ENCODE measurements around a stretch of chr2.

DNA sequence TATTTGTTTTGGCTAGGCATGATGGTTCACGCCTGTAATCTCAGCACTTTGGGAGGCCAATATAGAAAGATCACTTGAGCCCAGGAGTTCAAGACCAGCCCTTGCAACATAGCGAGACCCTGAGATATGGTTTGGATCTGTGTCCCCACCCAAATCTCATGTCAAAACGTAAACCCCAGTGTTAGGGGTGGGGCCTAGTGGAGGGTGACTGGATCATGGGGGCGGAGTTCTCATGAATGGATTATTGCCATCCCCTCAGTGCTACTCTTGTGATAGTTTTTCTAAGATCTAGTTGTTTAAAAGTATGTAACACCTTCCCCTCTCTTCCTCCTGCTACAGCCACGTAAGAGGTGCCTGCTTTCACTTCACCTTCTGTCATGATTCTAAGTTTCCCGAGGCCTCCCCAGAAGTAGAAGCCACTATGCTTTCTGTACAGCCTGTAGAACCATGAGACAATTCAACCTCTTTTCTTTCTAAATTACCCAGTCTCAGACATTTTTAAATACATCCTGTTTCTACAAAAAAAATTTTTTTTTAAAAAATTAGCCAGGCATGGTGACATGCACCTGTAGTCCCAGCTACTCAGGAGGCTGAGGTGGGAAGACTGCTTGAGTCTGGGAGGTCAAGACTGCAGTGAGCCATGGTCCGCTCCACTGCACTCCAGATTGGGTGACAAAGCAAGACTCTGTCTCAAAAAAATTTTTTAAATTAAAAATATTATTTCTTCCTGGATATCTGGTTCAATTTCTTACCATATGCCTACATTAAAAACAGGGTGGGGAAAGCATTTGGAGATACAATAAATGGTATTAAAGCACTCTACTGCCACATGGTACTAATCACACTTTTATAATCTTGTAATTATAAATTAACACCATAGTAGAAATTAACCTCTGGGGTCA lies 16.8 kb downstream of the PUM2 start:
- RAMPAGE, long total RNA, result no peak
- RRBS, result no CpG with 5 or more reads among the region's 7 CpGs

- RAMPAGE, long total RNA, result no peak
- RRBS, result no CpG with 5 or more reads among the region's 4 CpGs
Measured at GRCh38 chr2:20432750-20433252, 14.1 kb upstream of the RHOB start.

DNA sequence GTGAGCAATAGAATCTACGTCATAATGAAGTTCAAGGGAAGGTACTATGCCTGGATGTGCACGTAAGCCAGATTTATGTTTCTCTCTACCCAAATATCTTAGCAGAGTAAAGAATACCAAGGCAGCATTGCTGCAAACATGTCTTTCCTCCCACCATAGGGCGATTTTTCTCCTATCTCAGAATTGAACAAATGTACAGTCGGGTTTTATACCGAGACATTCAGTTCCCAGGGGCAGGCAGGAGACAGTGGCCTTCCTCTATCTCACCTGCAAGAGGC lies 54.5 kb downstream of the RHOB start:
- RAMPAGE, long total RNA, result no peak
- RRBS, result no CpG with 5 or more reads among the region's 5 CpGs

DNA sequence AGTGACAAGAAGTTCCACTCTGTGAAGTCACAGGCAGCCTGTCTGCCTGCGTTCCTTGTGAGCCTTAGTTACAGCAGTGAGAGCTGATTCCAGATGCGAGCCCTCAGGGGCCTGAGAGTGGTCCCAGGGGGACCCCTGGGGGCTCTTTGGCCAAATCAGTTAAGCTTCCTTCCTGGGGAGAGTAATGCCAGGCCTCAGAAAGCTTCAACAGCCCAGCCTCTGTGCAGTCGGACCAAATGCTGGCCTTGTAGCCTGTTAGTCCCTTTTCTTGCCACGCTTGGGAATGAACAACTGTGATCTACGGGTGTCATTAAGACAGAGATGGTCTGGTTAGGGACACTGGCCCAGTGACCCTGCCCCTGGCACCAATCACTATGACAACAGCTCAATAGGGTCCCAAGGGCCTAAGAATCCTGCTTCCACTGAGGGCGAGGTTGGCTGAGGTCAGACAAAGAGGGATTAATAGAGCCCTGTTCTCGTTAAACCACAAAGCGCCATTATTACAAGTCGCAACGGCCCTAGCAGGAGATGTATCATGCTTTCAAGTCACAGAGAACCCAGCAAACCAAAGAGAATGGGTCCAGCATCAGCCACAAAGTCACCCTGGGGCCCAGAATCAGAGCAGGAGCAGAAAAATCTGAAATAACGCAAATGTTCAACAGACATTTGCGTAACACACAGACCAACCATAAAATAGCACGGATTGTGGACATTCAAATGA lies 50.9 kb downstream of the HS1BP3 start:
- RAMPAGE, long total RNA, result no peak
- RRBS, result no CpG with 5 or more reads among the region's 13 CpGs

- RAMPAGE, long total RNA, result no peak
- RRBS, result no CpG with 5 or more reads among the region's 9 CpGs
Measured at GRCh38 chr2:20615532-20616236, 35.2 kb downstream of the HS1BP3 start.

GRCh38 chr2:20617899-20618427 lies 32.9 kb downstream of the HS1BP3 start:
- RAMPAGE, long total RNA, result no peak
- RRBS, result no CpG with 5 or more reads among the region's 13 CpGs

DNA sequence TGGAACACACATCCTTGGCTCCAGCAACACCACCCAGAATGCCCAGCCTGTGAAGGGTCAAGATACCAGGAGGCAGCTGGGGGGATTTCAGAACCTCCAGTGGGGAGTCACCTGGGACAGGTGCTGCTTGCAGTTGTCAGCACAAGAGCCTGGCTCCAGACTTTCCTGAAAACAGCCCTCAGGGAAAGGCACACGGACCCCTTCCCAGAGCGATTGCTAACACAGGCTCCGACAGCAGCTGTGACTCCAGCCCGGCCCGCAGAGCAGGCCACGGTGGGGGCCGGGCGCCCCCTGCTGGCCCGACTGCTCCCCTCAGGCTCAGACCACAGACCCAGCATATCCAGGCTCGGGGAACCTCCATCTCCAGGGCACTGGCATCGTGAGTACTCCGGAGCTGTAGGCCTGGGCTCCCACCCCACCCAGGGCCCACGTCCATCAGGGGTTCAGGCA lies 8.6 kb downstream of the HS1BP3 start:
- RAMPAGE, long total RNA, result no peak
- RRBS, result 3% methylated on average over 5 of the region's 13 CpGs

DNA sequence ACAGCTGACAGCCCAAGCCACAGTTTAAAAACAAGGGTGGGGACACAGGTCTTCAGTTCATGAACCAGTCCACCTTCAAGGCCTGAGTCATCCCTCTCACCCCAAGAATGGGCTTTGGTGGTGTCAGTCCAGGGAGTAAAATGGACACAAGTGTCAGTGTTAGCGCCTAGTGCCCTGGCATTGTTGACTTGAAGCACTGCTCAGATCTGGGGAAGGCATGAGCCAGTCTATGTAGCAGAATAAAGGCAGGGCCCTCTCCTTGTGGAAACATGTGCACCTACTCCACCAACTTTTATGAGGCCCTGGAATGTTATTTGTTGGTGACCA lies 47.5 kb downstream of the APOB start:
- RAMPAGE, long total RNA, result no peak
- RRBS, result no CpG with 5 or more reads among the region's 1 CpG

GRCh38 chr2:21023079-21023790 lies 20.6 kb downstream of the APOB start:
- RAMPAGE, long total RNA, result no peak
- RRBS, result no CpG with 5 or more reads among the region's 6 CpGs

- RAMPAGE, long total RNA, result no peak
- RRBS, result no CpG with 5 or more reads among the region's 15 CpGs
Measured at GRCh38 chr2:21040309-21041303, 3.3 kb downstream of the APOB start.

DNA sequence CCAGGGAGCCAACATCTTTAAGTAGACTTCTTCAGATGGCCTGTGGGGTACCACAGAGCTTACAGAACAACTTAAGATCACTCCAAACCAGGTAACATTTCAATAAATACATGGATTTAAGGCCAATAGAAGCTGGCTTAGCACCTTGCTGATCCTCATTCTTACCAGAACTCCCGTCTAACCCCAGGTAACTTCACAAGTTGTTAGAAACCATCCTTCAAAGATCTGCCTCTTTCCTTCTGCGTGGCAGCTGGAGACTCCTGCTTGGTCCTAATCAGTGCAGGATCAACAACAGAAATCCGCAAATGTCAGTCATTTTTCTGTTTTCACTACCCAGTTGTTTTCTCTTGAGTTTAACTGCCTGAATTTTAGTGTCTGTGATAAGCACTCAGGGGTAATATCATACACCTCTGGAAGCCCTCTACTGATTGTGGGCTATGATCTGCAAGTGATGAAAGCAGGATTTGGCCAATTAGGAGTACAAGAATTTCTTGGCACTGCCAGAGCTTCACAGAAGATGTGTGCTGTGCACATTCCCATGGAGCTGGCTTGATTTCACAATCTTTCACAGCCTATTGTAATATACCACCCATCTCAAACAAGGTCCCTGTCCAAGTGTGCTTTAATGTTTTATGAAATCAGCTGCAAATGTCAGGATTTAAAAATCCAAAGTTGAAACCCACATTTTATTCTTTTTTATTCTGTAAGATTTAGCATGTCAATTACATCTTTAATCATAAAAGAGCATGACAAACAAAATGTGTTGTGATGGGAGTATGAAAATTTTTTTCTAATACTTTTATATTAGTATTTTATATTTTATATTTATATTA lies 27.4 kb upstream of the TDRD15 start:
- RAMPAGE, long total RNA, result no peak
- RRBS, result no CpG with 5 or more reads among the region's 3 CpGs

DNA sequence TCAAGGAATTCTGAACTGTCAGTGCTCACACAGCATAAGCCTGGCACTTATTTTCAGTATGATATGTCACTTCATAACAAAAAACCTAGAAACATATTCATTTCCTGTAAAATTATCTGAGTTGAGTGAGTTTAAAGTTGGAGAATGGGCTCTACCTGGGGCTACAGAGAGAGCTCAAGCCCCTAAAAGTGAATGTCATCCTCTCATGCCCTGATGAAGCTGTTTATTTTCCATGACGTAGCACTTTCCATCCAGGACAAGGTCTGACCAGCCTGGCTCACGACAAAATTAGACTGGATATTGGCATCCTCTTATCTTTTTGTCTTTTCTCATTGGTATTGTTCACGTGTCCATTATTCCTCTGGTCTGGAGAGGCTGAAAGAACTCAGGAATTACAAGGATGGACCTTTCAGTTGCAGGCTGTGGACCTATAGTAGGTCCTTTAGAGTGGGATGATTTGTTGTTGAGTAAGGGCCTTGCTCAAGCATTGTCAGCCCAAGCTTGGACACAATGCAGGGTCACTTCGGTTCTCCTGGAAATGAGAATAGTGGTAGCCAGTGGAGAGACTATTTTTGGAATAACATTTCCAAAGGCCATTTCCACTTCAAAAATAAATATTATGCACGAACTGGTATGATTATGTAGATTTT lies 24.4 kb upstream of the TDRD15 start:
- RAMPAGE, long total RNA, result no peak
- RRBS, result no CpG with 5 or more reads among the region's 5 CpGs

DNA sequence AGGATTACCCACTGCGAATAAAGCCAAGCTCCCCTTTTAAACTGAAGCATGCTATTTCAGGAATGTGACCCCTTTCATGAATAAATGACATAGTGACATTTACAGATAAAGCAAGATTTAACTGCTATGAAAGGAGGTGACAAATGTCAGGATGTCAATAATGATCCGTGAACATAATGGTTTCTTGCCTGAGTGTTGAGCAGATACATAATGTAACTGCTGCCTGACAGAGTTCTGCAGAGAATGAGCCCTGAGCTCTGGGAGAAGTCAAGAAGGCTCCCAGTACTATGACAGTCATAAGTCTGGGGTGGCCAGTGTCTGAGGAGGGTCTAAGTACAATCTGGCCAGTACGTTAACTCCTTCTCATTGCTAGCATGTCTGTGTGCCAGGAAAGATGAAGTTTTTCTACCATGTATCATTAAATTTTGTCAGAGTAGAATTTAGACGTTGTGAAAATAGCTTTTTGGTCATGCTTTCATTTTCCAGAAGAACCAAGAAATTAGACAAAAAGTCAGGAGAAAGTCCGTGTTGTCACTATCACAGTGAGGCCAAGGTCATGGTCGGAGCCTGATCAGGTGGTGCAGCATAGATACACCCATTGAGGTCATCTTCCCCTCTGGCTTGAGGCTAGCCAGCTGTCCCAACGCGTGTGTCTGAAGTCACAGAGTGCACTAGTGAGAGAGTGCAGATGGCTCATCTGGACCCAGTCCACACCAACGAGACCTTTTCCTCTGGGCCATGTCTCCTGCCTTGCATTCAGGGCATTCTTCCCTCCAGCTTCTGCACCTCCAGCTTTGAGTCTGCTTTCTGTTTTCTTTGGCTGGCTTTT lies 146.7 kb downstream of the TDRD15 start:
- RAMPAGE, long total RNA, result no peak
- RRBS, result no CpG with 5 or more reads among the region's 9 CpGs

- RAMPAGE, long total RNA, result no peak
- RRBS, result no CpG with 5 or more reads among the region's 4 CpGs
Measured at GRCh38 chr2:21423040-21423291, 299.2 kb downstream of the TDRD15 start.

DNA sequence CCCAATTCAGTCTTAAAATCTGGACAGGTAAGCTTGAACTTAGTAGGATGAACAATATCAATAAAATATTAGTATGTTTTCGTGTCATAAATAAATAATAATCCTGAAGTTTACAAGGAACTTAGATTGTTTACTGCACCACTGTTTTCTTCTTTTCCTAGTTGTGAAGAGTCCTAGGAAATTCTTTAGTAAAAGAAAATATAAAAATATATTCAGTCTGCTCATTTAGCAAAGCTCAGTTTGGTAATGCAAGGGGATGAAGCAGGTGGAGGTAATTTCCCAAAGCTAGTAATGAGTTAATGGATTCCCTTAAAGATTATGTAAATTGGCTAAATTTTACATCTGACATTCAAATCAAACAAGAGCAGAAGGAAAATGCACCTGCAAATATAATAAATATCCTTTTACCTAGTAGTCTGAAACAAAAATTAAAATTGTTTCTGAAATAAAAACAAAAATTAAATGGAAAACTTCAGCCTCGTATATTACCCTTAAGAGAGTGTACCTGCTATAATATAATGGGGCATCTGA lies 562.6 kb upstream of the KLHL29 start:
- RAMPAGE, long total RNA, result no peak
- RRBS, result no CpG with 5 or more reads among the region's 2 CpGs

DNA sequence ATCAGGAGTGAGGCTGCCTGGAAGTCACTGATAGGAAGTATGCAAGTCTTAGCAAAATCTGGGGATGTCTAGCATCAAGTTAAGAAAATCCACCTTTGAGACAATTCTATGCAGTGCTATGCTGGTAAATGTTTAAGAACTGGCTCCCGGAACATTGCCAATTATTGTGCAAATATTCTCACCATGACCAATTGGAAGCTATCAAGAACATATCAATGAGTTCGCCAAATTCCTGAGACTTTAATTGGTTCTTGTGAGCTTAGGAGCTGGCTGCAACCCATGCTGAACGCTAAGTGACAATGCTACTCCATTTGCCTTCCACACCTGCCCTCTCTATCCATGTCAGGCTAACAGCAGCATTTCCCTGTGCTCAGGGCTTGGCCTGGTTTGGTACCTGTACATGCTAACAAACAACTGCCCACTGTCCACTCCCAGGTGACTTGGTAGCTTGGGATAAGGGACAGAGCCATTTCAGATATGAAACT lies 172.9 kb upstream of the KLHL29 start:
- RAMPAGE, long total RNA, result no peak
- RRBS, result no CpG with 5 or more reads among the region's 3 CpGs

- RAMPAGE, long total RNA, result no peak
- RRBS, result 94% methylated on average over 2 of the region's 9 CpGs
Measured at GRCh38 chr2:23380294-23381066, 4.5 kb upstream of the KLHL29 start.

- RAMPAGE, long total RNA, result no peak
- RRBS, result no CpG with 5 or more reads among the region's 6 CpGs
Measured at GRCh38 chr2:23480990-23481575, 96.1 kb downstream of the KLHL29 start.

DNA sequence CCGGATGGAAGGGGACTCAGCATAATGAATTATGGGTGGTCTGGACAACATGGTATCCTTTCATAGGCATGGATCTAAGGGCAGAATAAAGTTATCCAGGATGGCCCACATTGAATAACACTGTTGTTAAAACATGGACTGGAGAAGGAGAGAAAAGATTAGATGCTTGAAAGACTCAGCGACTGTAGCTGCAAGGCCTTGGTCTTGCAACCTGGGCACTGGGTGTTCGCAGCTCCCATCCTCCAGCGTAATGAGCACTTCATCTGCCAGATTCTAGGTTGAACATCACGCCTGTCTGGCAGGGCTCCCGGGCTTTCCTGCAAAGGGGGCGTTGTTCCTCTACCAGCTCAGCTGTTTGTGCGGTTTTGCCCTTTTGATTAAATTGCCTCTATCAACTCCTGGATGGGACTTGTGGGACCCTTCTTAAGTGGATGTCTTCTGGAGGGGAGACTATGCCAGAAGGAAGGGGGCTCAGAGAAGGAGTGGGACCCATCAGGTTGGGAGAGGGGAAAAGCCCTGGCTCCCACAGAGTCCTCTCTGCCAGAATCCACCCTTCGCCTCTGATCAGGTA lies 215.4 kb downstream of the KLHL29 start:
- RAMPAGE, long total RNA, result no peak
- RRBS, result no CpG with 5 or more reads among the region's 9 CpGs

- RAMPAGE, long total RNA, result no peak
- RRBS, result no CpG with 5 or more reads among the region's 17 CpGs
Measured at GRCh38 chr2:23601878-23602697, 217.1 kb downstream of the KLHL29 start.